Cerebral cortex (tissue), 2 donors: ENCODE measurements around a stretch of chr1.

DNA sequence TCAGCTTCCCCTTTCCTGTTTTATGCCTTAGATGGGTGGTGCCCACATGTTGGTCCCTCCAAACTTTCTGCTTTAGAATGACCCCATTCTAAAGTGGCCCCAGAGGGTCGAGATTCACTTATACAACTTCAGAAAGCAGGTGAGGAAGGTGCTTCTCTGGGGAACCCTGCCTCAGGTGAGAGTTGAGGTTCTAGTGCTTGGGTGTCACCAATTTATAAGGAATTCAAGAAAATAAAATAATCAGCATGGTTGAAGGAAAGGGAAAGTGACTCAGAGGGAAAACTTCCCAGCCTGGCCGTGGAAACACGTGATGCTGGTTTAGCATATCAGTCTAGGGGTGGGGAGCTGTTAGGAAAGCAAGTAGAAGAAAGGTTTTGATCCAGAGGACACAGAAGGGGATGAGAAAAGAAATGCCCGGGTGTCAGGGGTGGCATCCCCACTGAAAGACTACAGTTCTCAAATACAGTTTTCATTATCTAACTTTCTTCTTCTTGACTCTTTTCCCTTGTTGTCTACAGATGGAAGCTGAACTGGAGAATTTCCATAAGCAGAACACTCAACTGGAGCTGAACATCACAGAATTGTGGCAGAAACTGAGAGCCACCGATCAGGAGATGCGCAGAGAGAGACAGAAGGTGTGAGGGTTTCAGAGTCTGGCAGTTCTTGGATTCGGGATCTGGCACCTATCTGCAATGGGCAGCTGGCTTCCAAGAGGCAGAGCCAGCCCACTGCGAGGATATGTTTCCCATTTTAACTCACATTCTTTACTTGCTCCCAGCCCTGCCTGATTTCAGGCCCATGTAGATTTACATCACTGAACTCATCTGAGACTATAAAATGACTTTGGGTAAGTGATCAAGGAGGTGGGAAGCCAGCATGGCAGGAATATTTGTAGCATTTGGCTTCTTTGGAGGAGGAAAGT, 37.5 kb upstream of the TMEM125 start:
- PRO-cap, 2 experiments, result no peak in any of the 2 experiments

DNA sequence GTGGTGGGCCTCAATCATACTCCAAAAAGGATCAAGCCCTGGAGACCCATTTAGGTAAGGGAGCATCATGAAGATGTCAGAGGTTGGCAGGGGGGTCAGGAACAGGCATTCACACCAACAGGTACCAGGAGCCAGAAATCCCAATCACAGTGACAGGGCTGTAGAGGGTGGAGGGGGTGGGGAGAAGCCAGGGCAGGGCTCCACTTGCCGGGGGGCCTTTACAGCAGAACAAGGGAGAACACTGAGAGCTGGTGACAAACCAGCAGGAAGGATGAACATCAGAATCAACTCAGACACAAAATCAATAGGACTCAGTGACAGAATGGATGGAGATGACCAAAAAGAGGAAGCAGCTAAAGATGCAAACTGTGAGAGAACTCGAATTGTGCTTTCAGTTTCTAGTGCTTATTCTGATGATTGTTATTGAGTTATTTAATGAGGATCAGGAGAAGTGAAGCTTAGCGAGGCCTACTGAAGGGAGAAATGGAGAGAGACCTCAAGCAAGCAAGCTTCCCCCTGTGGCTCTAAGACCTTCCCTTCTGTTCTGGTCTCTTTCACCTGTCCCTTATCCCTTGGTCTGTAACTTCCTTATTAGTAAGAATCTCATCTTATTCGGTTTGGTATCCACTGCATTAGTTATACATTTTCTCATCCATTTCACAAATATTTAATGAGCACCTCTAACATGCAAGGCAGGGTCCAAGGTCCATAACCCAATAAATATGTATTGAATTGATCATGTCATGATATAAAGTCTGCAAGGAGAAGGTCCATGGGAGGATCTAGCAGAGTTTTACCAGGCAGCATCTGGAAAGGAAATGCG, 30.3 kb upstream of the TMEM125 start:
- PRO-cap, 2 experiments, result no peak in any of the 2 experiments

DNA sequence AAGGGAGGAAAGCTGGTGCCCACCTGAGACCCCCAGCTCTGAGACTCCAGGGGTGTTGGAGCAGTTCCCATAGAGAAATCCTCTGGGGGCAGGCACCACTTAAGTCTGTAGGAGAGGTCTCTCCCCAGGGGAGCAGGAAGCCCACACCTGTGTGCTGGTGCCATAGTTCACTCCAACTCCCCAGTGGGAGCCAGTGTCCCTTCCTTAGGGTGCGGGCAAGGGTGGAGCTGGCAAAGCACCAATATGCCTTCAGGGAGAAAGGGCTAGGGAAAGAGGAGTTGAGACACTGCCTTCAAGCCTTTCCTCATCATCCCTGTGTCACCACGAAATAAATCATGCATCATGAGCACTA, 6.9 kb upstream of the TIE1 start:
- PRO-cap, 2 experiments, result no peak in any of the 2 experiments

DNA sequence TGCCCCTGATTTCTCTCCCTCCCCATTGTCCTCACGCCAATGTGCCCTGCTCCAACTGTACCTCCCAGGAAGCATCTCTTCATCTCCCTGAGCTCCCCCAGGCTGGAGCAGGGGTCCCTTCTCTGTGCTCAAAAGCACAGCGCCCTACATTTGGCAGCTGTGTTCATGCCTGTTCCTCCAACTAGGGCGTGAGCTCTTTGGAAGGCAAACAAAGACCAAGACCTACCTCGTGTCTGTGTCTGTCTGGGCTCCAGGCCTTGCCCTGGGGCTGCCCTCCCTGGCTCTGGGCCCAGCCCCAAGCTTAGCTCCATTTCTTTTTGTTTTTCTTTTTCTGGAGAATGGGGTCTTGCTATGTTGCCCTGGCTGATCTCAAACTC, 3.0 kb downstream of the TIE1 start:
- PRO-cap, 2 experiments, result no peak in any of the 2 experiments

DNA sequence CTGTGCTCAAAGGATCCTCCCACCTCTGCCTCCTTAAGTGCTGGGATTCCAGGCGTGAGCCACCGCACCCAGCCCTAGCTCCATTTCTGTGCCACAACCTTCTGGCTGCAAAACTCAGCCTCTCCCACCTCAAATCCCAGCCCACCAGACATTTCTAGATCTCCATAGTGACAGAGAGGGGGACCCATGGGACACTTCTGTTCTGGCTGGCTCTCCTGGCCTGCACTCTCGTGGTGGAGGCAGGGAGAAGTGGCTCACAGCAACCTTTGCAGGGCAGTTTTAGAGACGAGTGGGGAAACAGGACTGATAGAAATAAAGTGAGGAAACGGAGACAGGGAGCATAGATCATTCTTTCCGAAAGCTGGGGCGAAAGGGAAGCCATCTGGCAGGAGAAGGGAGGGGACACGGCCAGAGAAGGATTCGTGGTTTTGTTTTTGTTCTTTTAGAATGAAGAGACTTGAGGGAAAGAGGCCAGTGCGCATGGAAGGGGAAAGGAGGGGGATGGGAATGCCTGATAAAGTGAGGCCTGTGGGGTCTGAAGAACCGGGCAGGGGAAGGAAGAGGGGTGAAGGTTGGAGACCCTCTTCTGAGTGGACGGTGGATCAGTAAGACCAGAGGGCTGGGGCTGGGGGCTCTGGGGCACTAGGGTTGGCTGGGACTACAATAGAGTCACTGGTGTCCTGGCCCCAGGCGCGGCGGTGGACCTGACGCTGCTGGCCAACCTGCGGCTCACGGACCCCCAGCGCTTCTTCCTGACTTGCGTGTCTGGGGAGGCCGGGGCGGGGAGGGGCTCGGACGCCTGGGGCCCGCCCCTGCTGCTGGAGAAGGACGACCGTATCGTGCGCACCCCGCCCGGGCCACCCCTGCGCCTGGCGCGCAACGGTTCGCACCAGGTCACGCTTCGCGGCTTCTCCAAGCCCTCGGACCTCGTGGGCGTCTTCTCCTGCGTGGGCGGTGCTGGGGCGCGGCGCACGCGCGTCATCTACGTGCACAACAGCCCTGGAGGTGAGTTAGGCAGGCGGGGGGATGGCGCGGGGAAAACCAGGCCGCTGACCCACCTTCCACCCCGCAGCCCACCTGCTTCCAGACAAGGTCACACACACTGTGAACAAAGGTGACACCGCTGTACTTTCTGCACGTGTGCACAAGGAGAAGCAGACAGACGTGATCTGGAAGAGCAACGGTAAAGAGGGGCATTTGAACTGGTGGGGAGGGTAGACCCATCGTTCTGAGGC, 3.8 kb downstream of the TIE1 start:
- PRO-cap, 2 experiments, result no peak in any of the 2 experiments

- PRO-cap, 2 experiments, result no peak in any of the 2 experiments
These were observed 7.5 kb upstream of the MPL start for GRCh38 chr1:43330082-43330566.

GRCh38 chr1:43415655-43416637, 26.2 kb downstream of the SZT2 start:
- PRO-cap, 2 experiments, result no peak in any of the 2 experiments

- PRO-cap, 2 experiments, result no peak in any of the 2 experiments
These were observed 5.9 kb upstream of the PTPRF start for GRCh38 chr1:43524629-43525414.

- PRO-cap, 2 experiments, result no peak in any of the 2 experiments
These were observed 54.3 kb upstream of the KDM4A start for GRCh38 chr1:43595556-43596172.

DNA sequence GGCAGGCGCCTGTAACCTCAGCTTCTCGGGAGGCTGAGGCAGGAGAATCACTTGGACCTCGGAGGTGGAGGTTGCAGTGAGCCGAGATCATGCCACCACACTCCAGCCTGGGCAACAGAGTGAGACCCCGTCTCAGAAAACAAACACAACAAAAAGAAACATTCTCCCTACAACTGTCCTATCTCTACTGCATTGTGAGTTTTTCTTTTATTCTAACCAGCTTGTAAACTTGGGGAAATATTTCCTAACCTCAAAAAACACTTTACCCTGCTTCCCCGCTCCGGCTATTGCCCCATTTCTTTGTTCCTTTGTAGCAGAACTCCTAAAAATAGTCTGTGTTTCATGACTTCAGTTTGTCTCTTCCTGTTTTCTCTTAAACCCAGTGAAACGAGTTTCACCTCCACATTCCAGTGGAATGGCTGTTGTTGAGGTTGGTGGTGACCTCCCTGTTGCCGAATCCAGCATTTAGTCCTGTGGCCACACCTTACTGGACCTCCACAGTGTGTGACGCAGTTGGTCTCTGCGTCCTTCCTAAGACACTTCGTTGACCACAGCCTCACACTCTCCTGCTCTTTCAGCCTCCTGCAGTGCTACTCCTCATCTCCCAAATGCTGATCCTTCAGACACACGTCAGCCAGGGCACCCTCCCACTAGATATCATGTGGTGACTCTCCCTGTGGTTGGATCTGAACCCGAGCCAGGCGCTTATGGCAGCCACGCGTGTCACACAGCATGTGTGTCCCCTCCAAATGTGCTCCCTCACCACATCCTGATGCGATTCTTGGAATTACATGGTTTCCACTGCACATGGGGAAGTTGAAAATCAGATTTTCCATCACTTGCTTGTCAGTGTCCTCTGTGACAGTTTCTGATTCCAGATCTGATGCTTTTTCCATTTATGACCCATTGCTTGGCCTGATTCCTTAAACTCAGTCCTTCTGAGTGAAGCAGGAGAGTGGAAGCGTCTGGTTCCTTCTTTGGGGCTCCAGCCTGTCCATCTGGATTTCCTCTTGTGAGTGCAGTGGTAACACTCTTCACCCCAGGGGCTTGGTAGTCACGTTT, 99.2 kb upstream of the ARTN start:
- PRO-cap, 2 experiments, result no peak in any of the 2 experiments

DNA sequence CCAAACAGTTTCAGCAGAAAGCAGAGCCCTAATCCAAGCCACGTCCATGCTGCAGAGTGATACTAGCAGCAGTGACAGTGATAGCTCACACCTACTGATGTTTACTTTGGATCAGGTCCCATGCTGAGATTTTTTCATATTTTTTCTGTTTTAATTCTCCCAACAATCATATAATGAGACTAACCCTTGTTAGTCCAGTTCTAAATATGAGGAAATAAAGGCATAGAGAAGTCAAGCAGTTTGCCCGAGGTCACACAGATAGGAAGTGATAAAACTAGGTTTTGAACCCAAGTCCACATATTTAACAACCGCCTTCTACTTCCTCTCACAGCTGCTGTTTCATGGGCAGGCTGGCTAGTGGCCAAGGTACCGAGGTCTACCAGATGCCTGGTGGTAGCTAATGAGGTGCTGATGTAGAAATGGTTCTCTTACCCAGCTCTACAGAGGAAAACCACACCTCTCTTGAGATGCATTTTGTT, 80.3 kb upstream of the ARTN start:
- PRO-cap, 2 experiments, result no peak in any of the 2 experiments

GRCh38 chr1:43990289-43991180, 864 bp upstream of the CCDC24 start:
- PRO-cap, 2 experiments, result no peak in any of the 2 experiments

DNA sequence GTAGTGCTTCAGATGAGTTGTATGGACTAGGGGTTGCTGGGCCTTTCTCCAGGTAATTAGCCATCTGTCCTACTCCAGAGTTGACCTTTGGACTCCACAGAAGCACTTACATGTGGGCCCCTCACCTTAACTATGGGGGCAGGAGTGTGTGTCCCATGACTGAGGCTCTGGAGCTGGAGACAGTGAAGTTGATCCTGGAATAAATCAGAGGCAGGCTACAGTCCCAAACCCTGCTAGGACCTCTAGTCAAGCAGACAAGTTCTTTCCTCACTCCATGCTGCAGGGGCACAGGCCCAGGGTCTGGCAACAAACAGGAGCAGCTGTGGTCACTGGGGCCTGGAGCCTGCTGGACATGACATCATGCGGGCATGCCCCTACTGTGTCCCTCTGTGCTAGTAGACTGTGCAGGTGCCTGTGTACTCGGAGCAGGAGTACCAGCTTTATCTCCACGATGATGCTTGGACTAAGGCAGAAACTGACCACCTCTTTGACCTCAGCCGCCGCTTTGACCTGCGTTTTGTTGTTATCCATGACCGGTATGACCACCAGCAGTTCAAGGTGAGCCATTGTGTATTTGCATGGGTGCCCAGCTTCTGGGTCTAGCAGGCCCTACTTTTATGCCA, 4.8 kb downstream of the DMAP1 start:
- PRO-cap, 2 experiments, result no peak in any of the 2 experiments

- PRO-cap, 2 experiments, result no peak in any of the 2 experiments
These were observed 10.4 kb downstream of the DMAP1 start for GRCh38 chr1:44223719-44224072.

DNA sequence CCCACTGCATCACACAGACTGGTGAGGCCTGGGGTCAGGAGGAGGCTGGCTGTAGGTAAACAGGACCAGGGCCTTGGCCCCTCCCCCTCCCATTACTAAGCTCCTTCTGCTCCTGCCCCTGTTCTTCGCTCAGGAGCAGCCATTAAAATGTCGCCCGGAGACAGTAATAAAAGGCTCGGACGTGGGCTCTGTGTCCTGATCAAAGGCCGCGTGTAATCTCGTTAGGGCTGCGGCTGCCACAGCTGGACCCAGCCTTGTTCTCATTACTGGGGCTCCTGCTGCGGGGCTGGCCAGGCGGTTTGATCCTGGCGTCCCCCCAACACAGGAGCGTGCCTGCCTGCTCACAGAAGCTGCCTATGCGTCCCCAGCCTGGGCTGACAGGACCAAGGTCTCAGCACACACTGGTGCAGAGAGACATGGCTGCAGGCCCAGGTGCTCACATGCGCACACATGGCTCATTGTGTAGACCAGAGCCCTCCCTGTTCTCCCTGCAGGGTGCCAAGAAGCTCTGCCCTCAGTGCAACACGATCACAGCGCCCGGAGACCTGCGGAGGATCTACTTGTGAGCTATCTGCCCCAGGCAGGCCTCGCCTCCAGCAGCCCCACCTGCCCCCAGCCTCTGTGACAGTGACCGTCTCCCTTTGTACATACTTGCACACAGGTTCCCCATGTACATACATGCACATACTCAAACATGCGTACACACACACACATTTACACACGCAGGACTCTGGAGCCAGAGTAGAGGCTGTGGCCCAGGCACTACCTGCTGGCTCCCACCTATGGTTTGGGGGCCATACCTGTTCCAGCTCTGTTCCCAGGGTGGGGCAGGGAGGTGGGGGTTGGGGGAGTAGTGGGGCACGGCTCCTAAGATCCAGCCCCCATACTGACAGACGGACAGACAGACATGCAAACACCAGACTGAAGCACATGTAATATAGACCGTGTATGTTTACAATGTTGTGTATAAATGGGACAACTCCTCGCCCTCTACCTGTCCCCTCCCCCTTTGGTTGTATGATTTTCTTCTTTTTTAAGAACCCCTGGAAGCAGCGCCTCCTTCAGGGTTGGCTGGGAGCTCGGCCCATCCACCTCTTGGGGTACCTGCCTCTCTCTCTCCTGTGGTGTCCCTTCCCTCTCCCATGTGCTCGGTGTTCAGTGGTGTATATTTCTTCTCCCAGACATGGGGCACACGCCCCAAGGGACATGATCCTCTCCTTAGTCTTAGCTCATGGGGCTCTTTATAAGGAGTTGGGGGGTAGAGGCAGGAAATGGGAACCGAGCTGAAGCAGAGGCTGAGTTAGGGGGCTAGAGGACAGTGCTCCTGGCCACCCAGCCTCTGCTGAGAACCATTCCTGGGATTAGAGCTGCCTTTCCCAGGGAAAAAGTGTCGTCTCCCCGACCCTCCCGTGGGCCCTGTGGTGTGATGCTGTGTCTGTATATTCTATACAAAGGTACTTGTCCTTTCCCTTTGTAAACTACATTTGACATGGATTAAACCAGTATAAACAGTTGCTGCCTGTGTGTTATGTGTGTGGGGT, 23.5 kb downstream of the TMEM53 start:
- PRO-cap, 2 experiments, result no peak in any of the 2 experiments

GRCh38 chr1:44681815-44682492, 7.4 kb downstream of the ARMH1 start:
- PRO-cap, 2 experiments, result no peak in any of the 2 experiments

- PRO-cap, 2 experiments, result peak in 1 of 2 experiments; most common plus-strand start chr1:44784403 (in 1); most common minus-strand start chr1:44784251 (in 1)
These were observed 4.0 kb downstream of the BEST4 start for GRCh38 chr1:44783649-44784777.

DNA sequence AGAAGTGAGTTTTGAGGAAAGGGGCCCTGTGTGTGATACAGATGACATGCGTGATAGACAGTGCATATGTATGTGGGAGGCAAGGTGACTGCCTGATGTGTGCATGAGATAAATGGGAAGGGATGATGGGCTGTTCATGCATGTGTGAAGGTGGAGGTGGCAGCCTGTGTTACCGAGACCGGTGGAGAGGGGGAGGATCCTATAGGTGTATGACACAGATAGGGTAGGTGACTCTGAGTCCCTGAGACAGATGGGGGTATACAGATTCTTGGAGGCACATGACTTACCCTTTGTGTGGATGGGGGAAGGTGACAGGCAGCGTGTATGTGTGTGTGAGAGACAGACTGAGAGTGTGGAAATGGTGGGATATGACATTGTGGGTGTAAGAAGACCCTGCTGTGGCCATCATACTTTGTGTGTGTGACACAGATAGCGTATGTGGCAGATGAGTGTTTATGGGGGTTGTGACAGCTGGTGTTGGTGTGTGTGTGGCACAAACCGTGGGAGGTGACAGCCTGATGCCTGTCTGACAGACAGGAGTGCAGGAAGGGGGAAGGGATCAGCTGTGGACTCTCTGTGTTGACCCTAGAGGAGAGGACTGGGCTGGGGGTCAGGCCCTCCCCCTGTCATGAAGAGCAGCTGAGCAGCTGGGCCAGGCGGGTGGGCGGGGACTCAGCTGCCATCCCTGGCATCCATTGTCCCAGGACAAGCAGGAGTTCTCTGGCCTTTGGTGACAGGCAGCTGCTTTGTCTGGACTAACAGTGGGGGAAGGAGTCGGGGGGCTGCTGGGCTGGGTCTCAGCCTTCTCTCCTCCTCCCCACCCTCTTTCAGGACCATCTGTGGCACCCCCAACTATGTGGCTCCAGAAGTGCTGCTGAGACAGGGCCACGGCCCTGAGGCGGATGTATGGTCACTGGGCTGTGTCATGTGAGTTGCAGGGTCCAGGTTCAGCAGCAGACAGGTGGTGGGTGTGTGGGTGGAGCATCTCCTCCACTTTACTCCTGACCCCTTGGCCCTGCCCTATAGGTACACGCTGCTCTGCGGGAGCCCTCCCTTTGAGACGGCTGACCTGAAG, 2.1 kb downstream of the PLK3 start:
- PRO-cap, 2 experiments, result peak in 1 of 2 experiments; most common plus-strand start position 712 of the sequence (in 1); most common minus-strand start position 600 of the sequence (in 1)

DNA sequence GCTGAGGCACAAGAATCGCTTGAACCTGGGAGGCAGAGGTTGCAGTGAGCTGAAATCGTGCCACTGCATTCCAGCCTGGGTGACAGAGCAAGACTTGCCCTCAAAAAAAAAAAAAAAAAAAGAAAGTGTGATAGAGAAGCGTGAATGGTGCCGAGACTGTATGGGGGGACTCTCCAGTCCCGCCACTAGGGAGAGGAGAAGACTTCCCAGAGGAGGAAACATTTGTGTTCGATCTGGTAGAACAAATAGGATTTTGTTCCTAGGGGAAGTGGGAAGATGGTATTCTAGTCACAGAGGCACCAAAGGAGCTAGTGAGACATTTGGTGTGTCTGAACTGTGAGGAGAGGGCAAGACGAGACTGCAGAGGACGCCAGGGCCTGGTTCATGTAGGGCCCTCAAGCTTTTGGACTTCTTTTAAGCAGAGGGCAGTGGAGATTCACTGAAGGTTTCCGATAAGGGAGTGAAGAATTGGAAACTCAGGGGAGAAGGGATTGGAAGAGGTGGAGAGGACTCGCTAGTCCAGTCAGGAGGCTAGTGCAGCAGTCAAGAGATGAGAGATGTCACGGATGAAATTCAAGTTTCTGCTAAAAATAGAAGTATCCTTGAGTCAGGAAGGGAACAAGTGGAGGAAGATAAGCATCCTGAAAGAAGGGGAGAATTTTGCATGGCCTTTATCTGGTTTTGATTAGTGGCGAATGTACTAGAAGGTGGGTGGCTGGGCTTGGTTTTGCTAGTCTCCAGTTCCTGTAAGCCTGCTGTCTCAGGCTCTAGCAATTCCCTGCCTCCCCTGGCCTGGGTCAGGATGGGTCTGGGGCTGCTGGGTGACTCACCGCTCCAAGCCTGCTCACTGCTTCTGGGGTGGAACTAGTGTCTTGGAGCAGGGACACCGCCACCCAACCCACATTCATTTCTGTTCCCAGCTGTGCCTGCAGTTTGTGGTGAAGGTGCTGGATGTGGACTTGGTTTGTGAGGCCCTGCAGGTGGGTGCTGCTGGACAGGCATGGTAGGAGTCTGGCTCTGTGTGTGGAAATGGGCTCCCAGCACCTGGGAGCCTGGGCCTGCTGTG, 3.1 kb downstream of the BTBD19 start:
- PRO-cap, 2 experiments, result no peak in any of the 2 experiments

DNA sequence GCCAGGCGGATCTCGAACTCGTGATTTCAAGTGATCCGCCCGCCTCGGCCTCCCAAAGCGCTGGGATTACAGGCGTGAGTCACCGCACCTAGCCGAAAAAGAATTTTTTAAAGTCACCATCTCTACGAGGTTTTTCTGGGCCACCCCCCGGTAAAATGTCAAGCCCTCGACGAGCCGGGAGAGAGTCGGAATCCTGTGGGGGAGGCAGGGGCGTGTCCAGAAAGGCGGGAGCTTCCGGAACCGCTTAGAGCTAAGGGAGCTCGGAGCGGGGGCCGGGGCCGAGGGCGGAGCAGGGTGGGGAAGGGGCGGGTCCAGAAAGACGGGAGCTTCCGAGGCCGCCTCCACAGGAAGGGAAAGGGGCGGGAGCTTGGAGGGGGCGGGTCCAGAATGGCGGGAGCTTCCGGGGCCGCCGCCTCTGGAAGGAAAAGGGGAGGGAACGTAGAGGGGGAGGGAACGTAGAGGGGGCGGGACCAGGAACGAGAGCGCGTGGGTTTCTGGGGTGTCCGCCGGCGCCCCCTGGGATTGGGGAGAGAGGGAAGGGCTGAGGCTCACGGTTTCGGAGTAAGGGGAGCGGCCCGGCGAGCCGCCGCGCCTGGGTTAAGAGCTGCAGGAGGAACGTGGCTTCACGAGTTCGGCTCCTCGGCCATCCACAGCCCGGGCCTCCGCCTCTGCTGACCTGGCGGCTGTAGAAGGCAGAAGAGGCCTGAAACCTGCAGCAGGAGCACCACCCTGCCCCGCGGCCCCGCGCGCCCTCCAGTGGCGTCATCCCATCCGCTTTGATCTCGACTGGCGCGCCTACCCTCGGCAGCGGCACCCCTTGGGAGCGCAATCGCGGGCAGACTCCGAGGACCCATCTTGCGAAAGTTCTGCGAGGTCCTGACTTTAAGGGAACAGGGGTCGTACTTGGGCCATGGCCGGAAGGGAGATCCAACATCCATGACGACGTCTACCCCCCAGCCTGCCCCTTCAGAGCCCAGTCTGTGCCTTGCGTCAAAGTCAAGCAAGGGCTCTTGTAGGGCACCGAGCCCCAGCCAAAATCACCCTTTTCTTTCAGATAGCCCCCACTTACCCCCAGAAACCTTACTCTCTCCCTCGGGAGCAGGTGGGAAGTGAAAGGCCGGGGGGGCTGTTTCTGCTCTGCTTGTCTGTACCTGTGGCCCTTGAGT, 22.9 kb upstream of the HPDL start:
- PRO-cap, 2 experiments, result peak in 1 of 2 experiments; most common plus-strand start position 458 of the sequence (in 1); most common minus-strand start position 195 of the sequence (in 1)